Epithelial cell of prostate (primary cell): ENCODE results near the gene ZBTB47.

GRCh38 chr3:40765969-40766349, 241.2 kb downstream of the ZNF621 start:
- RRBS: no CpG with 5 or more reads among the region's 3 CpGs

DNA sequence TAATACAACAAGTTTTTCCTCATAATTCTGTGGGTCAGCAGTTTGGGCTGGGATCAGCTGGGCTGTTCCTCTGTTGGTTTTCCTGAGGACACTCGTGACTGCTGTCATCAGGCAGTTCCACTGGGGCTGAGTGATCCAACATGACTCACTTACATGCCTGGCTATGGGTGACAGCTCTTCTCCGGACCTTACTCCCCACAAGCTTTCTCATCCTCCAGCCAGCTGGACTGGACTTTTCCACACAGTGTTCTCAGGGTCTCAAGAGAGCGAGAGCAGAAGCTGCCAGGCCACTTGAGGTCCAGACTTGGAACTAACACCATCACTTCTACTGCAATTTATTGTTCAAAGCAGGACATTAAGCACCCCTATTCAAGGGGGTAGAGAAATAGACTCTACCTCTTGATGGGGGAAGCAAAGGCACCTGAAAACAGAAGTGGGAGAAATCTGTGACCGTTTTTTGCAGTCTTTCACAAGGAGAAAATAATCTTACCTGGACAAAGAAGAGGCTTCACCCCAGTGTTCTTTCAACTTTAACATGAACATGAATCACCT, 303.6 kb downstream of the ZNF621 start:
- RRBS: no CpG with 5 or more reads among the region's 4 CpGs

DNA sequence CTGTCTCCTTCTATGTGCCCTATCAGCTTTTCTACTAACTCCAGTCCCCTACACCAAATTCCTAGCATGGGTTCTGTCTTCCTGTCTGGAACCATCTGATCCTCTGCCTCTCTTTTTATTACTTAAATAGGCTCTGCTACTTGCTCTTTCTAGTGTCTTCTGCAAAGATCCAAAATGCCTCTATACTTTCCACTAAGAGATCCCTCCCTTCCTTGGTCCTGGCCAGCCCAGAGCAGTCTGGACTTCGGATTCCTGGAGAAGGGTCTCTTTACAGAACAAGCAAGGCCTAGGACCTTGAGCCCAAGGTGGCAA, 275.0 kb upstream of the CTNNB1 start:
- RRBS: no CpG with 5 or more reads among the region's 1 CpG

GRCh38 chr3:41167113-41167658, 32.1 kb upstream of the CTNNB1 start:
- RRBS: no CpG with 5 or more reads among the region's 5 CpGs

- RRBS: no CpG with 5 or more reads among the region's 8 CpGs
These were observed 25.6 kb downstream of the CTNNB1 start for GRCh38 chr3:41224696-41225419.

- RRBS: no CpG with 5 or more reads among the region's 3 CpGs
These were observed 38.7 kb downstream of the CTNNB1 start for GRCh38 chr3:41237958-41238423.

DNA sequence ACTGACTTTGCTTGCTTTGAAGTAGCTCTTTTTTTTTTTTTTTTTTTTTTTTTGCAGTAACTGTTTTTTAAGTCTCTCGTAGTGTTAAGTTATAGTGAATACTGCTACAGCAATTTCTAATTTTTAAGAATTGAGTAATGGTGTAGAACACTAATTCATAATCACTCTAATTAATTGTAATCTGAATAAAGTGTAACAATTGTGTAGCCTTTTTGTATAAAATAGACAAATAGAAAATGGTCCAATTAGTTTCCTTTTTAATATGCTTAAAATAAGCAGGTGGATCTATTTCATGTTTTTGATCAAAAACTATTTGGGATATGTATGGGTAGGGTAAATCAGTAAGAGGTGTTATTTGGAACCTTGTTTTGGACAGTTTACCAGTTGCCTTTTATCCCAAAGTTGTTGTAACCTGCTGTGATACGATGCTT, 40.7 kb downstream of the CTNNB1 start:
- RRBS: no CpG with 5 or more reads among the region's 2 CpGs

- RRBS: no CpG with 5 or more reads among the region's 7 CpGs
These were observed 268.0 kb downstream of the ULK4 start for GRCh38 chr3:41693801-41694373.

DNA sequence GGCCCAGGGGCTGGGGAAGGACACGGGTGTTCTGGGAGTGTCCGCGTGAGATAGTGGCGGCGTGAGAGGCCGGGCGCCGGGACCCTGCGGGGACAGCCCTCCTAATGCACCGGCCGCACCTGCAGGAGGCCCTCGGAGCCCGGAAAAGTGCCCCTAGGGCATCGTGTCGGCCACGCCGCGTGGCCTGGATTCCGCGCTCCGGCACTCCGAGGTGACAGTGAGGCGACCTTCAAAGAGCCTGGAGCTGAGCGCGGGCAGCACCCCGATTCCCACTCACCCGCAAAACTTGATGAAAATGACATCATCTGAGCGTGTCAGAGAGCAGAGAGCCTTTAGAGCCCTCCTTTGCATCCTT, 52.2 kb upstream of the ULK4 start:
- RRBS: under 1% methylated on average over 9 of the region's 28 CpGs

DNA sequence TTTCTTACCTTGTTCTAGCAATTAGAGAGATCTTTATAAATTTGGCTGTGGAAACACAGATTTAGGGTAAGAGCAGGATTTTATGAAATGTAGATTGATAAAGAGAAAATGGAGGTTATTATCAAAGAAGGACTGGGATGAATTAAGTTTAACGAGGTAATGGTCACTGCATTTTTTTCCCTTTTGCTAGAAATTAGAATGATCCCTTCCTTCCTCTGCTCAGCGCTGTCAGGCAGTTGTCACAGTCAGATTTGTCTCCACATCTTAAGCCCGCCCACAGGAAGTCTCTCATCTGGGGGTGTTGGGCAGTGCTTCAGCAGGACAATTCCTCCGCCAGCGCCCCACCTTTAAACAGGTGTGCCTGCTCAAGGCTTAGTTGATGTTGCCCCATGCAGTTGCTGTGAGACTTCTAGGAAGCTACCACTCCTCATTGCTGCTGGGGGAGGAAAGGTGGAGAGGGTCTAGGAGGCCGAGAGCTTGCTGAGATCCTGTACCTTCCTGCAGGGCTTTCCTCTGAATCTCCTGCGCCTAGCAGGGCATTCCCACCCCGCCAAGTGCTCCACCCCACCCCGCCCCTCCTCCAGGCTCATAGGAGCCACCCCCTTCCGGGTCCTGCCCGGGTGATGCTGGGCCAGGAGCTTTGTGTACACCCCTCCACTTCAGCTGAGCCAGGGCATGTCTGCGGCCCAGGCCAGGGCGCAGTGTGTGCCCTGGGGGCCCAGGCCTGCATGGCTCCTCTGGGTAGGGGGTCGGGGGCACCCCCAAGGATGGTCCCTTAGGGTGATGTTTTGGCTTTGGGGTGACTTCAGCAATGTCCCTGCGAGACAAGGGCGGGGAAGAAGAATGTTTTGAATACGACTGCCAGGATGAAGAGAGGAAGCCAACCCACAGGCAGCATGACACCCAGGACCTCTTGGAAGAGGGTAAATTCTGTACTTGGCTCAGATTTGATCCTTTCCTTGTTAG, 68.7 kb downstream of the TRAK1 start:
- RRBS: no CpG with 5 or more reads among the region's 17 CpGs

DNA sequence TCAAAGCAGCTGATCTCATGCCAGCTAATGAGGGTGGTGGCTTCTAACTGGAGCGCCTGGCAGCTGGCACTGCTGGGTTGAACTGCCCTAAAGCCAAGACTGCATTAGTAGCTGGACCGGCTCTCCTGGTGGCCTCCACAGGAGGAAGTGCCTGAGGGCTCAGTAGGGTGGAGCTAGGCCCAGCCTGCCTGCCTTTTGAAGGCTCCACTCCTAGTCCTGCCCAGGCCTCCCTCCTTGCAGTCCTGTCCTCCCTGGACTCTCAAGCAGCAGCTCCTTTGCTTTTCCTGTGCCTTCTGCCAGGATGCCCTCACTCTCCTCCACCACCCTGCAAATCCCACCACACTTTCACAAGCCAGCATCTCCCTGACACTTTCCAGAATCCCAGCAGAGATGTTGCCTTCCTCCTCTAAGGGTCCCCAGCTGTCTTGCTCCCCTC, 25.6 kb upstream of the VIPR1 start:
- RRBS: no CpG with 5 or more reads among the region's 2 CpGs

GRCh38 chr3:42532601-42533709, 30.5 kb downstream of the VIPR1 start:
- RRBS: no CpG with 5 or more reads among the region's 9 CpGs

- RRBS: no CpG with 5 or more reads among the region's 8 CpGs
These were observed 1.6 kb downstream of the NKTR start for GRCh38 chr3:42601941-42602654.

DNA sequence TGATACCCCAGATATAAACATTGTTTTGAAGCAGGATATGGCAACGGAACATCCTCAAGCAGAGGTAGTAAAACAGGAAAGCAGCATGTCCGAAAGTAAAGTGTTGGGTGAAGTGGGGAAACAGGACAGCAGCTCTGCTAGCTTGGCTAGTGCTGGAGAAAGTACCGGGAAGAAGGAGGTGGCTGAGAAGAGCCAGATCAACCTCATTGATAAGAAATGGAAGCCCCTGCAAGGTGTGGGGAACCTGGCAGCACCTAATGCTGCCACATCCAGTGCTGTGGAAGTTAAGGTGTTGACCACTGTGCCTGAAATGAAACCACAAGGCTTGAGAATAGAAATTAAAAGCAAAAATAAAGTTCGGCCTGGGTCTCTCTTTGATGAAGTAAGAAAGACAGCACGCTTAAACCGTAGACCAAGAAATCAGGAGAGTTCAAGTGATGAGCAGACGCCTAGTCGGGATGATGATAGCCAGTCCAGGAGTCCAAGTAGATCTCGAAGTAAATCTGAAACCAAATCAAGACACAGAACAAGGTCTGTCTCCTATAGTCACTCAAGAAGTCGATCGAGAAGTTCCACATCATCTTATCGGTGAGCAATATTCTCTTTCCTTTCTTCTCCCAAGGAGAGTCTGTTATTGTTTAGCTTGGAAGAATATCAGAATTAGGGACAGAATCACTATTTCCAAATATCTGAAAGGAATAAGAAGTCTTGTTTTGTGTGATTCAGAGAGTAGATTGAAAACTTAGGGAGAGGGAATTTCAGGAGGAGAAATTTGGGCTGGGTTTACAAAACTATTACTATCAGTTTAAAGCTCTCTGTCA, 14.1 kb upstream of the ZBTB47 start:
- RRBS: no CpG with 5 or more reads among the region's 12 CpGs

DNA sequence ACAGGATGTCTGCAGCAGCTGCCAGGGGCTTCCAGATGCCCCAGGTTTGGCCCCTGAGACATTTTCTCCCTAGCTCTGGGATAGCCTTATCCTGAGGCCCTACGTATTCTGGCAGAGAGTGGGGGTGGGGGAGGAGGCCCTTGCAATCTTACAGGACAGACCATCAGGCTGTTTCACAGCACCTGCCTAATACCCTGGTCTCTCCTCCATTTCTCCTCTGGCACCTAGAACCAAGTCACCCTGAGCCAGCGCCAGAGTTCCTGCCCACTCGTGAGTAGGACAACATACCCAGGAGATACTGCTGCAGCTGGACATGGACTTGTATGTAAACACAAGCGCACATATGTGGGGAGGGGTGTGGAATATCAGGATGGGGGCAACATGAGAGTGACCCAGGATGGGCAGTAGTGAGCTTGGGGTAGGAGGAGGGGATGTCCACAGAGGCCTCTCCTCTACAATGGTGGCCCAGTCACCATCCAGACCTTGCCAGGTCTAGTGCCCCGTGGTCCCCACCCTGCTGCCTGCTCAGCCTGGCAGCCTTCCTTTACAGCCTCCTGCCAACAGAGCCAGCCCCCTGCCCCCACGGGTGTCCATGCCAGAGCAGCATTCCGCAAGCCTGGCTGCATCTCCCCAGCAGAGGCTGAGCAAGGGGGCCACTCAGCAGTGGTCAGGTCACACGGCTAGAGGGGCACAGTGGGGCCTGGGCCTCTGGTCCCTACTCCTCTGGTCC, at the start of gene ZBTB47:
ZBTB47 (plus strand) TSS at position 656 of the 730 bp plus-strand sequence.
- RRBS: no CpG with 5 or more reads among the region's 8 CpGs

DNA sequence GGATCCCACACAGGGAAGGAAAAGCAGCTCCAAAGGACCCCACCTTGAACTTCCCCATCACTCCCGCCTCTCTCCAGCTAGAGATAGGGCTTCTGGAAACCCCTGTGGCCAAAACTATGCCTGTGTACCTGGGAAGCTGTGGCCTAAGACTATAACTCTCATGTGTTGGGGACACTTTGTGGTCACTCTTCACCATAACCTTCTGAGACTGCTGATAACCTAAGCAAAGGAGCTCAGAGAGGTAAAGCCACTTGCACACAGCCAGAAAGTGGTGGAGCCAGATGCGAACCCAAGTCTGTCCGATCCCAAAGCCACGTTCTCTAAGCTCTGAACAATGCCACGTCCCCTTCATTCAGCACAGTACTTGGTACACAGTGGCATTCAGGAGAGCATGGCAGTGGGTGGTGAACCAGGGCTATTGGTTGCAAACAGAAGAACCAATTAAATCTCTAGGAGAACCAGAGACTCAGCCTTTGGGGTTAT, 15.6 kb upstream of the KLHL40 start:
- RRBS: no CpG with 5 or more reads among the region's 5 CpGs

DNA sequence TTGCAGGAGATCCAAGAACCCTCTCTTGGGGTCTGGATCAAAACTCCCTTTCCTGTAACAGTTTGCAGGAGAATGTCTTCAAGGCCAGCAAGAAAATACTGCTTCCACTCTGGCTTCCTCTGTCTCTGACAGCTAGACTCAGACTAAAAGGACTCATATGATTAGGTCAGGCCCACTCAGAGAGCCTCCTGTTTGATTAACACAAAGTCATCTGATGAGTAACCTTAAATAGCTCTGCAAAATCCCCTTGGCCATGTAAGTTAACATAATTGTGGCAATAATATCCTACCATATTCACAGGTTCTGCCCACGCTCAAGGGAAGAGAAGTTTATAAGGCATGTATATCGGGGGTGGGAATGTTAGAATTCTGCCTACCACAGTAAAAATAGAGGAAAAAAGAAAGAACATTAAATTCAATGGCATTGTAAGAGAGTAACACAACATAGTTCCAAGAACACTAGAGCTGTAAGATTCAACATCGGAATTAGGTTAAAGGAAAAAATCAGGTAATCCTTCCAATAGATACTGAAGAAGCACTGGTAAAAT, 20.6 kb upstream of the HHATL start:
- RRBS: no CpG with 5 or more reads among the region's 3 CpGs

- RRBS: no CpG with 5 or more reads among the region's 7 CpGs
These were observed 29.5 kb upstream of the HHATL start for GRCh38 chr3:42731807-42732834.

- RRBS: no CpG with 5 or more reads among the region's 13 CpGs
These were observed 33.2 kb downstream of the CCDC13 start for GRCh38 chr3:42739562-42740447.